Cerebellum (tissue), 5 donors: ENCODE measurements around the gene CHKA.

DNA sequence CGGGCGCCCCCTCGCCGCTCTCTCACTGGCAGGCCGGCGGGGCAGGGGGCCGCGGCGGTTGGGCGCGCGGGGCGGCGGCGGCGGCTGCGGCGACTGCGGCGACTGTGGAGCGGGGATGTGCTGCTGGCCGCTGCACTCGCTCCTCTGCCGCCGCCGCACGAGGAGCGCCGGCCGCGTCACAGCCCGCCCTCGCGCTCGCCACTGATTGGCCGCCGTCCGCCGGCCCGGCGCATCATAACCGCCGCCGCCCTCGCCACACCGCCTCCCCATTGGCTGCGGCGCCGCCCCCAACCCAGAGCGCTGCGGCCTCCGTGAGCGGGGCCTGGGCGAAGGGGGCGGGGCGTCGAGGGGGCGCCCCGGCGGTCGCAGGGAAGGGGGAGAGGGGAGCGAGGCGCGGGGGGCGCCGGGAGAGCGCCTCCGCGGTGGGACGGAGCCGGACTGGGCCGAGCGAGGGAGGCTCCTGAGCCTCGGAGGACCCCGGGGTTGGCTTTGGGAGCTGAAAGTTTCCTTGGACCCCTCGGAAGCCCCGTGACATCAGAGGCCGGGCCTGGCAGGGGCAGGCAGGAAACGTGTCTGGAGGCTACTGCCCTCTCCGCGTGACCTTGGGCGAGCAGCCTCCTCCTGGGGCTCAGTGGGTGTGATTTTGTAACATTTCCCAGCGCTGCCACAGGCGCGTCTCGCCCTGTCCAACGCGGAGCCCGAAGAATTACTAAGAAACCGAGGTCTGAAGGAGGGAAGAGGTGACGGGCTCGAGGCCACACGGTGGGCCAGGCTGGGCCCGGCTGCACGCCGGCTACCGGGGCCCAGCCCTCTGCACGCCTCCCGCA lies at the start of gene CHKA:
TSS of gene CHKA (minus strand) at position 146 of the 827 bp plus-strand sequence.
- PRO-cap, 3 experiments, result peak in 3 of 3 experiments; most common plus-strand start position 354 of the sequence (in 1); most common minus-strand start position 146 of the sequence (in 2)
- RAMPAGE, long total RNA, result no peak

GRCh38 chr11:68214064-68214664 lies 1.1 kb upstream of the KMT5B start:
- PRO-cap, 3 experiments, result peak in 1 of 3 experiments; most common plus-strand start chr11:68214391 (in 1); most common minus-strand start chr11:68214401 (in 1)
- RAMPAGE, long total RNA, result no peak

DNA sequence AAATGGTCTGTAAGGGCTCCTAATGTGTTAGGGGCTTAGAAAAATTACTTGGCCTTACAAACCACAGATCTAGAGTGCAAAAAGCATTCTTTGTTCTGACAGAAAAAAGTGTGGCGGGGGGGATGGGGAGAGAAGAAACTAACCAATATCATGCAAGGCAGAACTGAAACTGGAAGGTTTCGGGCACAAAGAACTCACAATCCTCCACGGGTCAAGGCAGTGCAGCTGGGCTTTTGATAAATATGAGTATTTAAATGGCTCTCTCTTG lies 5.3 kb downstream of the C11orf24 start:
- PRO-cap, 3 experiments, result no peak in any of the 3 experiments
- RAMPAGE, long total RNA, result no peak

DNA sequence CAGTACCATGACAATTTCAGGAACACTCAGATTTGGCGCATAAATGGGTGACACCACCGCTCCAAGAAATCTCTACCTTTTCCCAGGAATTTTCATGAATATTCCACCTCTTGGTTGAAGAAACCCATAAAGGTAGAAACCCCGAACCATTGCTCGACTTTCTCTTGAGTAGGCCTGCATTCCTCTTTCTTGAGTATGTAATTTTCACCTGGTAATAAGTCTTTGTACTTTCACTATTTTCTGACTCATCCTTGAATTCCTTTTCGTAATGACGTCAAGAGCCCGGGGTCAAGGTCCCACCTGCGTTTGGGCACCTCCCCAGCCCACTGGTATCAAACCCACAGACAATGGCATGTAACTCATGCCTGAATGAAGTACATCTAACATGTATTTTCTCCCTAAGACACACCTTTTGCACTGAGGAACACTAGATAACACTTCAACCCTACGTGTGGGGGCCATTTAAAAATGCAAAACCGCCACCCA lies 3.9 kb upstream of the C11orf24 start:
- PRO-cap, 3 experiments, result no peak in any of the 3 experiments
- RAMPAGE, long total RNA, result no peak

GRCh38 chr11:68296225-68296661 lies 16.1 kb upstream of the LRP5 start:
- PRO-cap, 3 experiments, result no peak in any of the 3 experiments
- RAMPAGE, long total RNA, result no peak

- PRO-cap, 3 experiments, result no peak in any of the 3 experiments
- RAMPAGE, long total RNA, result no peak
Measured at GRCh38 chr11:68298146-68299084, 14.0 kb upstream of the LRP5 start.

DNA sequence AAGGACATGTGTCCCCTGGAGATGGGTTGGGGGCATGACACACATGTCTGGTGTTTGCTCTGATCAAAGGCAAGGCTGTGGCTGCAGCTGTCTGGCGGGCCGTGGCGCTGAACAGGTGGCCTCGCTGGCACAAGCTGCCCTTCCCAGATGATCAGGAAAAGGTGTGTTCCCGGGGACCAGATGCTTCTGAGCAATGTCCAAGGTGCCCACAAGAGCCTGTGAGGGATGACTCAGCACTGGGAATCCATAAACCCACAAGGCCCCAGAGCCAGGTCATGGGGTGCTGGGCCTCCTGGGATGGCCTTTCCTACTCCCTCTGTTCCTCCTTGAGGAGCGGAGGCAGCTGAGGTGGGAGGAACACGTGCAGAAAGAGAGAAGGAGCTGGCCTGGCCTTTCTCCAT lies 9.7 kb upstream of the LRP5 start:
- PRO-cap, 3 experiments, result no peak in any of the 3 experiments
- RAMPAGE, long total RNA, result no peak

DNA sequence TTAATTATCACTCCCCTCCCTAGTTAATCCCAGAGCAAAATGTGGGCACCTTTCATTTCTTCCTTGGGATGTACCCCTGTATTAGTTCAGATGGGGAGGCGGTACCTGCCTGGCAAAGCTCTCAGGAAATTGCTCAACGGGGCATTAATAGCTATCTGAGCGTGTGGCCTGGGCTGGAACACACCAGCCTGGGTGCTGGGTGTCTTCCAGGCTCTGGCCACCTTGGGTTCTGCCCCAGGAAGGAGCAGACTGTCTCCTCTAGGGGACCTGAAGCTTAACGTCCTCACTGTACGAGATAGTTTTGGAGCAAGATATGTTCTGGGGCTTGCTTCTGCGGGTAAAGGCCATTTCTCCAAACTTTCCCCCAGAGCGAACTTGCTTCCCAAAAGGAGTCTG lies 9.3 kb downstream of the LRP5 start:
- PRO-cap, 3 experiments, result no peak in any of the 3 experiments
- RAMPAGE, long total RNA, result no peak

DNA sequence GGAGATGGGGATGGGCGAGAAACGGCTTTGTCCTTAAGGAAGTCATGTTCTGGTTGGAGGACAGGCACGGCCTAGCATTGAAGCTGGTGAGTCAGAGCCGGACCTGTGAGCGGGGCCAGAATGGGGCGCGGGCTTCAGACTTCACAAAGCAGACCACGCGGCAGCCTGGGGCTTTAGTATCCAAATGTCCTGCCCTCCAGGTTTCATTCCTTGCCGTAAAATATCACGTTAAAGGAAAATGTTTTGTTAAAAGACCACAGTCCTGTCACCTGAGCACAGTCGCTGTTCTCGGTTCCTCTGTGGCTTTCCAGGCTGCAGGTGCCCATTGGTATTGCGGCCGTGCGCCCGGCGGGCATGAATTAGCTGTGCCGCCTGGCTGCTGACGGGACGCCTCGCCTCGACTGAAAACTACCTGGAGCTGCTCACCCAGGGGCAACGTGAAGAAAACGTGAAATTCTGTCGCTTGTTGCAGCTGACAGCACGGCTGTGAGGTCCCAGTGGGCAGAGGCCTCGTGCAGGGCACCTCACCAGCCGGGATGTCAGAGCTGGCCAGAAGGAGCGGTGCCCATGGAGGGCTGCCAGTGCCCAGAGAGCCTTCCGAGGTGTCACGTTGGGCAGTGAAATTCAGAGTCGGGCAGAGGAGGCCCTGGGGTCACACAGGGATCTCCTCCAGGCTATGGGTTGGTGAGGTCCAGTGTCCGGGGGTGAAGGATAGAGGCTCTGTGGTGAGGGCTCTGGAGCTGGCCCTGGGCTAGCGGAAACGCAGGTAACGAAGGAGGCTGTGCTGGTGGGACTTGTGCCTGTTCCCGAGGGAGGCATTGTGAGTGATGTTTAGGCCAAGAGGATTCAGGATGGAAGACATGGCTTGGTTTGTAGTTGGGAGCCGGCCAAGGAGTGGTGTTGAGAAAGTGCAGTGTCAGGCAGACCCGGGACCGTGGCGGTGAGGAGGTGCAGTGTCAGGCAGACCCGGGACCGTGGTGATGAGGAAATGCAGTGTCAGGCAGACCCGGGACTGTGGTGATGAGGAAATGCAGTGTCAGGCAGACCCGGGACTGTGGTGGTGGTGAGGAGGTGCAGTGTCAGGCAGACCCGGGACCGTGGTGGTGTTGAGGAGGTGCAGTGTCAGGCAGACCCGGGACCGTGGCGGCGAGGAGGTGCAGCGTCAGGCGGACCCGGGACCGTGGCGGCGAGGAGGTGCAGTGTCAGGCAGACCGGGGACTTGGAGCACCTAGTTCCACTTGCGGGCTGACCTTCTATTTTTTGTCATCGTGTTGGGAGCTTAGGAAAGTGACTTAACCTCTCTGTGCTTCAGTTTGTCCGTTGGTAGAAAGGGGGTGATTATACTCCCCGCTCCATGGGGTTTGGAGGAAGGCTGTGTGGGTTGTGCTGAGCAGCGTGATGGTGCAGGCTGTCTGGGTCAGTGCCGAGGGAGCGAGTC lies 59.4 kb downstream of the LRP5 start:
- PRO-cap, 3 experiments, result no peak in any of the 3 experiments
- RAMPAGE, long total RNA, result no peak

DNA sequence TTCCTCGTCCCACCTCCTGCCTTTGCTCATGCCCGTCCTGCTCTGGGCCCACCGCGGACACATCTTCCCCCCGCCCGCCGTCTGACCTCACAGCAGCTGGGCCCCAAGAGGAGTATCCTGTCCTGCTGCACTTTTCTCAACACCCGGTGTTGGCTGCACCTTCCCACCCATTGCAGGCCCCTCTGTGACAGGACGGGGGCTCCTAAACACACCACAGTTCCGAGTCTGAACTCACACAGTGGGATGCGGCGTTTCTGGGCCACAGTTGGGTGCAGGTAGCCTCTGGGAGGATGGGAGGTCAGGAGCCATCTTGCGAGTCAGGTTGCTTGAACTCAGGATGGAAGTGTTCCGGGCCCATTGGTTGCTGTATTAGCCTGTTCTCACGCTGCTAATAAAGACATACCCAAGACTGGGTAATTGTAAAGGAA lies 12.9 kb upstream of the PPP6R3 start:
- PRO-cap, 3 experiments, result no peak in any of the 3 experiments
- RAMPAGE, long total RNA, result no peak

- PRO-cap, 3 experiments, result no peak in any of the 3 experiments
- RAMPAGE, long total RNA, result no peak
Measured at GRCh38 chr11:68448430-68449522, 11.8 kb upstream of the PPP6R3 start.

GRCh38 chr11:68460882-68461967 lies 673 bp downstream of the PPP6R3 start:
- PRO-cap, 3 experiments, result peak in 1 of 3 experiments; most common minus-strand start chr11:68461199 (in 1)
- RAMPAGE, long total RNA, result no peak

DNA sequence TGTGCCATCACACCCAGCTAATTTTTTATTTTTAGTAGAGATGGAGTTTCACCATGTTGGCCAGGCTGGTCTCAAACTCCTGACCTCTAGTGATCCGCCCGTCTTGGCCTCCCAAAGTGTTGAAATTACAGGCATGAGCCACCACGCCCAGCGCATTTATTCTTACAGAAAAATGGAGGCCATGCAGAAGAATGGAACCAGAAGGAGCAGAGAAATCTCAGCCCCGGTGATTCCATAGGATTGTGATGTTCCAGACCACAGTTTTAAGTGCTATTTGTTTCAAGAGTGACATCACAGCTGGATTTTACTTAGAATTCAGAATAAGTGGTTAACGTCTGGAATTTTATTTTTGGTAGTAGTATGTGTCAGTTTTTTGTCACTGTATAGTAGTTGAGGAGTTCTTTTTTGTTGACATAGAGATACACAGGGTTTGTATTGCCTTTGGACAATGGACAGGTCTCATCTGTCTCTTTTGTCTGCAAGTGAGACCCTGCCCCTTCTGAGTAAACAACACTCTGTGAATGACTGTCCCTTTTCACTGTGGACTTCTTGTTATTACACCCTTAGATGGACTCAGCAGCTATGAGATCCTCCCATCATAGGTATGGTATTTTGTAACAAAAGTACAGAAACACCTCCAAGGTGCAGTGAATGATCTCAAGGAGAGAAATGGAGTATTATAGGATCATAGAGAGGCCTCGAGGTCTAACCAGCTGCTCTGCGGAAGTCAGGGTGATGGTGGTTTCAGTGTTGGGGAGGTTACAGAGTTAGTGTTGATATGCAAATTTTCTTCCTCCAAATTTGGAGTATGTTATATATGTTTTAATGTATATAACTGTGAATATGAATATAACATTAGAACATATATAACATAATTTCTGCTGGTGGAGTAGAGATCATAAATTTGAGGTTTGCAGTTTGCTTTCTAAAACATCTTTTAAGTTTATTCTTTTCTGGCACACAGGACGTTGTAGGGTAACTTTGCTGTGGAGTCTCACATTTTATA lies 7.7 kb downstream of the PPP6R3 start:
- PRO-cap, 3 experiments, result no peak in any of the 3 experiments
- RAMPAGE, long total RNA, result no peak

GRCh38 chr11:68524163-68524653 lies 63.7 kb downstream of the PPP6R3 start:
- PRO-cap, 3 experiments, result peak in 1 of 3 experiments; most common minus-strand start chr11:68524366 (in 1)
- RAMPAGE, long total RNA, result no peak

DNA sequence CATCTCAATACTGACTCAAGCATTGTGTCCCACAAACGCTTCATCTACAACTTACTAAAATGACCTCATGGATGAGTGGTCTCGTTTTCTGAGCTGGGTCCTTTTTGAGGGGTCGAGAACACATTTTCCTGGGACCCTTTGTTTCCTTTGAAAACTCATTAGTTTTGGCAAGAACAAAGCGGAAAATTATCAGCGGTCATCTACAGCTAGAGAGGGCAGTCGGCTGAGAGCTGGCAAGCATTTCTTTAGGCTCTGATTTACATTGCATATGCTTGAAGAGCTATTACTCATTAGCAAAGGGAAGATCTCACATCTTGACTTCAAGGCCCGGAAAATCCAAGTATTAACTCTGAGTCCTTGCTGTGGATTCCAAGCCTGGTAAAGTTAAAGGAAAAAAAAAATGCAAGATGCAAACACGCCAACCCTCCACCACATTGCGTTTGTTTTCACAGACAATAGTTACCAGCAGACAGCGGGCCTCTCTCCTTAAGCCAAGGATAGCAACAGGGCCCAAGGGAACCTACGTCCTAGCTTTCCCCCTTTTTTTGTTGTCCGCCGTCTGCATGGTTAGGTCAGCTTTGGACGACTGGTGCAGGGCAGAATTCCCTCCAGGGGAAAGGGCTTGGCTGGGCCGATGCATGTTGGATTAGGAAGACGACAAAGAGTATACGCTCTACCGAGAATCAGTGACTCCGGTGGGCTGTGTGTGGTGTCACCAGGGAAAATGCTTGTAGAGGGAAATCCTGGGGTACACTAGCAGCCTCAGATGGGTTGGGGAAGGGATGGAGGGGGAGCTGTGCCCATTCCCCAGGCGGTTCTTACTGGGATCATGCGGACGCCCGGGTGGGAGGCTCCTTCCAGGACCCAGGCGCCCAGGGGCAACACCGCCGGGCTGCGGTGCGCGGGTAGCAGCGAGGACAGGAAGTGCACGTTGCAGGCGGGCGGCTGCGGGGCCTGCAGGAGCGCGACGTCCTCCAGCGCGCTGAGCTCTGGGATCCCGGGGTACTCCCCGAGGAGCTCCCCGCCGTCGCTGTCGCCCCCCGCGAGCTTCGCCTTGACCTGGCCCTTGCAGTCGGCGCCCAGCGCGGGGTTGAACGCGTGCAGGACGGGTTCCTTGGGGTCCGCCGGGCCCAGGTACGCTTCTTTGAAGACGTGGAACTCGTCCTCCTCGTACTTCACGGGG lies 1.6 kb downstream of the TESMIN start:
- PRO-cap, 3 experiments, result no peak in any of the 3 experiments
- RAMPAGE, long total RNA, result no peak

- PRO-cap, 3 experiments, result no peak in any of the 3 experiments
- RAMPAGE, long total RNA, result no peak
Measured at GRCh38 chr11:68927726-68928192, 24.1 kb downstream of the IGHMBP2 start.

- PRO-cap, 3 experiments, result no peak in any of the 3 experiments
- RAMPAGE, long total RNA, result no peak
Measured at GRCh38 chr11:68945748-68946179, 35.0 kb downstream of the MRGPRD start.

DNA sequence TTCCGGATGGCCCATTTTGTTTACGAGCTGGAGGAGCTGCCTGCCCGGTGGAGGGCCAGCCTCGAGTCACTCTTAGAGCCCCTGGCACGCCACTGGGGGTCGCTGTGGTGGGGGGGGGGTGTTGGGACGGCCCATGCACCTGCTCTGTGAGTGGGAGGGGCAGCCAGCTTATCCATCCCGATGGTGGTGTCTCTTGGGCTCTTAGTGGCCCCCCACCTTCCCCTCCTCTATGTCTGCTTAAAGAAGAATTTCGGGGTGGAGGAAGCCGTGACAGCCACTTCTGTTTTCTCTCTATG lies 24.6 kb downstream of the MRGPRD start:
- PRO-cap, 3 experiments, result no peak in any of the 3 experiments
- RAMPAGE, long total RNA, result no peak

DNA sequence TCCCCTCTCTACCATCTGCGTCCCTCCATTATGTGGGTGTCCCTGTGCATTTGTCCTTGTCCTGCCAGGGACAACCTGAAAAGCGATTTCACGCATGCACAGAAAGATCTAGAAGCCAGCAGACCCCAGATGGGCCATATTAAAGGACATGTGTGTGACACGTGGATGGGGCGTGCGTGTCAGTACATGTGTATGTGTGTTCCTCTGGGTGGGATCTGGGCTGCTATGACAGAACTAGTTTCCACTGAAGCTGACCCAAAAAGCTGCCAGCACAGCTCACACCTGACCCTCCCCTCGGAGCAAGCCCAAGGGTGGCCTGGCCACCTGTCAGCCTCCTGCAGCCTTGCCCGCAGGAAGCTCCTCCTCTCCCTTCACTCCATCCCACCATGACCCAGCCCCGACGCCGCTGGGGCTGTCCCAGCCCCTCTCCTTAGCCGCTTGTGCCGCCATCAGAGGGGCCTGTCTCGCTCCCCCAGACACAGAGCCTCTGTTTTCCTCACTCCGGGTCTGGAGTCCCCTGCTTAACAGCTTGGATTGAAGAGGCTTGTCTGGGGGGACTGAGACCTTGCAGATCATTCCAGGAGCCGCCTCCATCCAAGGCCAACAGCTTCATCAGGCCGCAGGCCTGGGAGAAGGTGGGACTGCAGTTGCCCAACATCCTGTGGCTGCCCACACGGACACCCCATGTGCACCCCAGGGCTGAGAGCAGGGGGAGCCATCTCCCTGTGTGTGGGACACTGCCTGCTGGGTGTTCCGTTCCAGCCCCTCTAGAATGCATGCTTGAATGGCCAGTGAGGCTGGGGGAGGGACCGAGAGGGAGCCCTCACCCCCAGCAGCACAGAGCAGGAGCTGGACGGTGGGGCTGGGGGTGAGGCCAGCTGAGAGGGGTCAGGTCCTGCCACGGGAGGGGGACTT lies 875 bp downstream of the MRGPRF start:
- PRO-cap, 3 experiments, result peak in 1 of 3 experiments; most common plus-strand start position 415 of the sequence (in 1); most common minus-strand start position 227 of the sequence (in 1)
- RAMPAGE, long total RNA, result no peak

- PRO-cap, 3 experiments, result peak in 1 of 3 experiments; most common minus-strand start chr11:69014243 (in 1)
- RAMPAGE, long total RNA, result no peak
Measured at GRCh38 chr11:69014146-69014950, 1.3 kb upstream of the MRGPRF start.